ENCODE results near the genes SPATA16 and PIK3CA.

- PRO-cap = no peak
These were observed 80.8 kb upstream of the TNFSF10 start for GRCh38 chr3:172604071-172604335.

GRCh38 chr3:172607098-172607676 is 84.0 kb upstream of the TNFSF10 start:
- PRO-cap = unidirectional peak, plus-strand start at chr3:172607528

GRCh38 chr3:172796103-172796794 is 45.7 kb downstream of the ECT2 start:
- PRO-cap = no peak

GRCh38 chr3:173140962-173141303 is at the start of gene SPATA16:
Gene SPATA16, minus strand, starts transcription at chr3:173141235.
- PRO-cap = no peak

- PRO-cap = no peak
These were observed 225.4 kb downstream of the NLGN1 start for GRCh38 chr3:173622961-173623363.

- PRO-cap = no peak
These were observed 594.1 kb upstream of the NAALADL2 start for GRCh38 chr3:174264948-174265524.

- PRO-cap = no peak
These were observed 418.9 kb upstream of the NAALADL2 start for GRCh38 chr3:174440189-174440624.

GRCh38 chr3:174448278-174448677 is 410.9 kb upstream of the NAALADL2 start:
- PRO-cap = no peak

DNA sequence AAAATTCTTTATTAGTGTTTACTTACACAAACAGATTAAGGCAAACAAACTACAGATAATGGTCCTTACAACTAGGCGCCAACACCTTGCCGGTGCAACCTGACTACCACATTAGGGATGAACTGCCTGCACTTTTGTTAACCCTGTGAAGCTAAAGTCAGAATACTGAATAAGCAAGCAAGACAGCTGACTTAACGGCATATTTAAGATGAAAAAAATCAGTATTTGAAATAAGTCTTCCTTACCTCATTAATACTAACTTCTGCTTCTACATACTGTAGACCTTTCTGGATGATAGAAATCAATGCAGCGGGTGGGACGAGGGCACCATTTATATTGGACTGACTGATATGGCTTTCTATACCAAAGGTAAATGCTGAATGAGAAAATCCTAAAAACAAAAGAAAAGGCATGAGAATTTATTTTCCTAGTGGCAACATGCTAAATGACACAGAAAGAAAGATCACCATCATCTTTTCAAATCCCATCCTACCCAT is 143.7 kb downstream of the TBL1XR1 start:
- PRO-cap = no peak

DNA sequence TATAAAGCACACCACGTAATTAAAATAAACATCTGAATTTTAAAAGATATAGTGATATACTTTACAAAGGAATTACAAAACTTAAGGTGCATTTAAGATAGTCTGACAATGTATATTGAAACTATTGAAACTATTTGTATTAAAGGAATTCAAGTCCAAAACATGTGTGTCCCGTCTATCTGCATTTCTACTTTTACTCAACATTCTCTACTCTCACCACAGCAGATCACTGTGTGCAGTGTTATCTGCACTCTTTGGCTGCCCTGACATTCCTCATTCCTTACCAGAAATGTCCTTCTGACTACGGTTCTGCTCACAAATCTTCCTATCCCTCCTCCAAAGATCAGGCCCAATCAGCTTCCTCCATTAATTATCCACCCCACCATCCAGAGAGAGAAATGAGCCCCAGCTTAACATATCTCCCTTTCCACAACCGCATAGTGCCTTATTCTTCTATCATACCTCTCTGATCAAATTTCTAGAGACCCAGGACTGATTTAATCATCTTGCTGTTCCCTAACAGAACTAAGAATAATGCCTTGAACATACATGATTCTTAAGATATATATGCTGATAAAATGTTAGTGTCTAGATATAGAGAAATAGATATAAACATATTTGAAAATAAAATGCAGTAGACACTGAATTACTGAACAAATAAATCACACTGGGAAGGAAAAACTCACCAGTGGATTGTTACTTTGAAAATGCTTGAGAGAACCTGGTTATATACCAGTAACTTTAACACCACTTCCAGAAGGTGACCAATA is 94.6 kb downstream of the TBL1XR1 start:
- PRO-cap = no peak

DNA sequence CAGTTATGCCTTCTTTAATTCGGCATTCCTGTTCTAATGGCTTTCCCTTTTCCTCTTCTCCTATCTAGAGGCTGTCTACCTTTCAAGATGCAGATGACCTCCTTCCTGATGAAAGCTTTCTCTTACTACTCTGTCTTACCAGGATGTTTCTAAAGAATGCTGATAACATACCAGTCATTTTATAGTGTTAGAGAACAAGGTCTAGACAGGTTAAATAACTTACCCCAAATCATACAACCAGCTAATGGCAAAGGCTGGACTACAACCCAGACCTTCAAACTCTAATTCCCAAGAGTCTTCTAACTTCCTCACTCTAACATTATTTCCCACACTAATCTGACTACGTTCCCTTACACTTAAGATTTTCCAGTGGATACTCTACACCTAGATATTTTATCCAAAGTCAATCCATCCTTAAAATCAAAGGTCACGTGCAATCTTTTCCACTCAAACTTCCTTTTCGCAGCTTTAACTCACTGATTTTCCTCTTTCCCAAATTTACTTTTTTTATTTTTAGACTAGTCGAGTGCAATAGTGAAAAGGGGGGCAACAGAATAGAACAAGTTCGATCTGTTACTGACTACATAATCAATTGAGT is 77.0 kb downstream of the TBL1XR1 start:
- PRO-cap = no peak

DNA sequence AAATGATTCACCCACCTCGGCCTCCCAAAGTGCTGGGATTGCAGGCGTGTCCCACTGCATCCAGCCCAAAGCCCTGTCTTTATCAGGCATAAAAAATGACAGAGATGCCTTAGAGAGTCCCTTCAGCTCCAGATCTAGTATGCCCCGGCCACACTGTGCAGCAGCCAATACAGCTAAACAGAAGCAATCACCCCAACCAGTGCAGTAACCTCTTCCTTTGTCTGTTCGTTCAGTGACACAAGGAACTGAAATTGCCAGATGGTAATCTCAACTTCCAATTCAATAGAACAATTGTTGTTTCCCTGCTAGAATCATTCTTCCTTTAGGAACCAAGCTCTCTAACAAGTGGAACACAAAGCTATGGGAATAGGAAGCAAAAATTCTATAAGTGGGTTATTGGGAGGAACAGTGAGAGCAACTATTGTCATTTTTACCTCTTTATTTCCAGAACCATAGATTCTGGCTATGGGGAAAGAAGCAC is 128.0 kb upstream of the TBL1XR1 start:
- PRO-cap = no peak

DNA sequence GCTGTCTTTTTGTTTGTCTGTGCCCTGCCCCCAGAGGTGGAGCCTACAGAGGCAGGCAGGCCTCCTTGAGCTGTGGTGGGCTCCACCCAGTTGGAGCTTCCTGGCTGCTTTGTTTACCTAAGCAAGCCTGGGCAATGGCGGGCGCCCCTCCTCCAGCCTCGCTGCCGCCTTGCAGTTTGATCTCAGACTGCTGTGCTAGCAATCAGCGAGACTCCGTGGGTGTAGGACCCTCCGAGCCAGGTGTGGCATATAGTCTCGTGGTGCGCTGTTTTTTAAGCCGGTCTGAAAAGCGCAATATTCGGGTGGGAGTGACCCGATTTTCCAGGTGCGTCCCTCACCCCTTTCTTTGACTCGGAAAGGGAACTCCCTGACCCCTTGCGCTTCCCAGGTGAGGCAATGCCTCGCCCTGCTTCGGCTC is 196.9 kb upstream of the TBL1XR1 start:
- PRO-cap = no peak

DNA sequence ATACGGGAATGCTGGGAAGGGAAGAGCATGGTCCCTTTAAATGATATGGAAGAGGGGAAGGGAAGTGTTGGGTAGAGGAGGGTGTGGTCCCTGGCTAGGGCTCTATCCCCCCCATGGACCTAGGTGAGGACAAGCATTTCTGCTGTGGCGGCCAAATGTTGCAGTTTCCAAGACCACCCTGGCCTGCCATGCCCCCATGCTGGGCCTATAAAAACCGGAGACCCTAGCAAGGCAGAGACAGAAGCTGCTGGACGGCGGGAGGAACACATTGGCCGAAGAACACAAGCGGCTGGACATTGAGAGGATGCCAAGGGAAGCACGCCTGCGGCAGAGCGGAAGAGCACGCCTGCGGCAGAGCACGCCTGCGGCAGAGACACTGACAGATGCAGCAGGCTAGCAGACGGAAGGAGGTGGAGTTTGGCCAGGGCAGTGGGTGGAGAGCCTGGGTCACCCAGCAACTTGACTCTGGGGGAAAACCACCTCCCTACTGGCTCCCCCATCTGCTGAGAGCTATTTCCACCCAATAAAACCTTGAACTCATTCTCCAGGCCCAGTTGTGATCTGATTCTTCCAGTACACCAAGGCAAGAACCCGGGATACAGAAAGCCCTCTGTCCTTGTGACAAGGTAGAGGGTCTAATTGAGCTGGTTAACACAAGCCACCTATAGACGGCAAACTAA is 322.3 kb upstream of the TBL1XR1 start:
- PRO-cap = no peak

DNA sequence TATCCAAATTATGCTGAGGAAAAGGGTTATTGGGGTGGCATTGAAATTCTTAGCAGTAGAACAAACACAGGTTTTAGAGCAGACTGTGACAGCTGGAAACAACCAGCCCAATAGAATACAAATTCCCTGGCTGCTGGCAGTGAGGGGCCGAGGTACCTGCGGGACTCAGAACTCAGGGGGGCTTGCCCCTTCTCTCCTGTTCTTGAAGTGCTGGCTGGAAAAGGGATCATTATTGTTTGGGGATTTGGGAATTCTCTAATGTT is 338.5 kb upstream of the TBL1XR1 start:
- PRO-cap = no peak

DNA sequence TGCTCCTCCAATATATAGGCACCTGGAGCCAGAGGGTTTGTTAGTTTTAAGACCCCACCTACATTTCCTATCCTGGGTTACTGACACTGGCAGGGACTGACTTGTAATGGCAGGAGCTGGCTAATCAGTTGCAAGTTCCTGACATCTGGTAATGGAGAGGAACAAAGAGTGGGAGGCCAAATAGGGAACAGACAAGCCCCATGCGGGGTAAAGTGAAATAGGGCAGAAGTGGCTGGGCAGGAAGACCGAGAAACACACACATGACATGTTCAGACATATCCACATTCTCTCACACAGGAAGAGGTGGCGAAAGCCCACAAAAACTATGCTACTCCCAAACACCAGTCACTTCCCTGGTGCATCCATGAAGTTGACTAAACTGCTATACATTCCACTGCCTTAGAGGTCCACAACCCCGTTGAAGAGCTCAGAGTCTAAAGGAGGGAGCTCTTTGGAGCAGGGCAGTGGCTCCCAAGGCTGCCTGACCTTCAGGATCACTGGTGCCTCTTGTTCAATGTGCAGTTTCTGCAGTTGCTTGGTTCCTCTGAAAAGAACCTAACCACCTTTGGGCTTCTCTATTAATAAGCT is 394.1 kb upstream of the TBL1XR1 start:
- PRO-cap = no peak

GRCh38 chr3:178084841-178085412 is 451.3 kb upstream of the KCNMB2 start:
- PRO-cap = no peak

DNA sequence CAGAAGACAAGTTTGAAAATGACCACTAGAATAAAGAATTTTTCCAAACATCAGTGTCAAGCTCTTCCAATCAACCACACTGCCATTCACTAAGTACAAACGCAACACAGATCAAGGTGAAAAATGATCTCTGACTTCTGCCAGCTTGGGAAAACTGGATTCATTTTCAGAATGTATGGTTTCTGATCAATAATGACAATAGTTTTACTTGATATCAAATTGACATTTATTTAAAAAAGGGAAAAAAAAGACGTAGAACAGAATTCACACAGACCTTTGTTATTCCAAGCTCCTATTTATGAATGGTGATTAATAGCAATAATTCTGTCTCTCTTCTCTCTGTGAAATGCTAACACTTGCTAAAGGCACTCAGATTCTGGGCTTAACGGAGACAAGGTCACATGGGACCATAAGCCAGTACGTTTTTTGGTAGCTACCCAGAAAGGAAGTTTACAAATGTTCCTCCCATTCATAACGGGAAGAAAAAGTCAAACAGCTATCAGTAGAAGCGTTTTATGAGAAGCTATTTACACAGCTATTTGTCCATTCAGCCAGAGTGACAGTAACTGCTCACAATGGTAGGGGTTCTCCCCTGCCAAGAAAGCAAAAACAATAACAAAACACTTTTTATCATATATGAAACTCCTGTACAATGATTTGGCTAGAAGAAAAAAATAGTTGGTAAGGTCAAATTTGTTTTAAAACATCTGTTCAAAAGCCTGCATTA is 51.6 kb downstream of the ZMAT3 start:
- PRO-cap = no peak

- PRO-cap = unidirectional peak, plus-strand start at chr3:179147407
These were observed 1.0 kb upstream of the PIK3CA start for GRCh38 chr3:179146820-179147894.

- PRO-cap = bidirectional peak, plus-strand start at chr3:179148357, minus-strand start at chr3:179147965; bidirectional peak, plus-strand start at chr3:179148738, minus-strand start at chr3:179148744; bidirectional peak, plus-strand start at chr3:179148815, minus-strand start at chr3:179148834
These were observed at the start of gene PIK3CA for GRCh38 chr3:179147895-179148908. Gene PIK3CA, plus strand, starts transcription at chr3:179148357.

All from vermiform appendix (tissue), 1 donor.